ENCODE measurements around the genes THSD7B and HNMT.

DNA sequence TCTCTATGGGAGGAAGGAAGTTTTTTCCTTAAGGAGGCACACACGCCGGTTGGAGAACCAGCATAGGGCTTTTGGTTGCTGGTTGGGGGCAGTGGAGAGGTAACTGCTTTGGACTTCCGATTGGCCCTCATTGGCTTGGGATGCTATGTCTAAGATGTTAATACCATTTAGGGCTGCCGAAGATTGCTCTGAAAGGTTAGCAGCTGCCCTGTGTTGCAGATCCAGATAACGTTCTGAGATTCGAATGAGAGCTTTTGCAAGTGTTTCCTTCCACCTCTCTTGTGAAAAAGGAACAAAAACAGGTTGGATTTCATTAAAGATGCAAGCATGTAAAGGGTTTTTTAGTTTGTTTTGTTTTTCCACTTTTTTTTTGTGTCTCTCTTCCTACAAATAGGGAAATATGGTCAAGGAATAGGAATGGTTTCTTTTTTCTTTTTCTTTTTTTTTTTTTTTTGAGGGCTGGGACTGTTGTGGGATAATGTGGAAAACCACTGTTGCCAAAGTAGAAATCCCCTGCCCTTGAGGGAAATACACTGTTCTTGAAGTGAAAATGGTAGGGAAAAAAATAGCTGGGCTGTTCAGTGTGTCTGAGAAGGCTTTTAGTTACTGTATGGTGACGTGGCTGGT lies 6.5 kb downstream of the MGAT5 start:
- PRO-cap, 2 experiments, result no peak in any of the 2 experiments

DNA sequence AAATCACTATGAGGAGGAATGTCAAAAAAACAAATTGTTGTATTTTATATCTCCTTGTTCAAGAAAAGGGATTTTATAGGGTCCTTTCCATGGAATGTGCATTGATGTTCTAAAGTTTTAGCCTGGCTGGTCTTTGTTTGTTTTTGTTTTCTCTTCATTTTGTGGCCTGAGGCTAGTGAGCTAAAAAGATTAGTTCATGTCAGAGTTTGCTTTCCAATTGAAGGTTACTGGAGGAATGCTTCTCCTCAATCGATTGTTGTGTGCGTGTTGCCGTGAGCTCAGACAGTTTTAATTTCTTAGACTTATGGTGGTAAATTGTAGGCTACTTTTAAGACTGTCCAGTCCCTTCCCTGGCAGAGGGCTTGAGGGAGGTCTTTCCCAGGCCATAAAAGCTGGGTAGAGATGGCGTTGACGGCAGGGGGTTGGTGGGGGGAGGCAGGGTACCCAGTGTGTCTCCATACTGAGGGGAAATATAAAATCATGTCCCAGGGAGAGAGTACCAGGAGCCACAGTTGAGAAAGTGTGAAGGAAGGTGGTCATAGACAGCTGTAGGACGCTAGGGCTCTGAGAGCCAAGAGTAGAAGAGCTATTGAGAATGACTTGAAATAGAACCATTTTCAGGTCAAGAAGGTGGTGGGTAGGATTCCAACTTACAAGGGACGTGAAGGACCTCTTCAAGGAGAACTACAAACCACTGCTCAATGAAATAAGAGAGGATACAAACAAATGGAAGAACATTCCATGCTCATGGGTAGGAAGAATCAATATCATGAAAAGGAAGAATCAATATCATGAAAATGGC lies 77.5 kb downstream of the MGAT5 start:
- PRO-cap, 2 experiments, result no peak in any of the 2 experiments

DNA sequence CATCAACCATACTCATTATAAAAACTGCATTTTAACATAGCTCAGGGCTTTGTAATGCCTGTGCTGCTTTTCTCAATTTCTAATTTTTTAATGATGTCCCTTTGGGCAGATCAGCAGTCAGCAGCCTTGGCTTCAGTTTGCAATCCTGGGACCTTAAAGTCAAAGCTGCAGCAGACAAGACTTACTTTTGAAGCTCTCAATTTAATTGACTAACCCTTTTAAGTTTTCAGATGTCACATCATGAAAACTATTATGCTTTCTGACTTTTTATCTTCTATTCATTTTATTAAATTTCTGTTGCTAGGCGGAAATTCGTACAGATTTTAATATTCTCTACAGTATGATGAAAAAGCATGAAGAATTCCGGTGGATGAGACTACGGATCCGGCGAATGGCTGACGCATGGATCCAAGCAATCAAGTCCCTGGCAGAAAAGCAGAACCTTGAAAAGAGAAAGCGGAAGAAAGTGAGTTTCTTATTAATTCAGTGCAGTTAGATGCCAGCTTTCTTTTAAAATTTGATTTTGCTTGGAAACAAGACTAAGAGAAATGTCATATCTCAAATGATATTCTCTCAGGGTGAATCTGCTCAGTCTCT lies 84.2 kb downstream of the MGAT5 start:
- PRO-cap, 2 experiments, result no peak in any of the 2 experiments

DNA sequence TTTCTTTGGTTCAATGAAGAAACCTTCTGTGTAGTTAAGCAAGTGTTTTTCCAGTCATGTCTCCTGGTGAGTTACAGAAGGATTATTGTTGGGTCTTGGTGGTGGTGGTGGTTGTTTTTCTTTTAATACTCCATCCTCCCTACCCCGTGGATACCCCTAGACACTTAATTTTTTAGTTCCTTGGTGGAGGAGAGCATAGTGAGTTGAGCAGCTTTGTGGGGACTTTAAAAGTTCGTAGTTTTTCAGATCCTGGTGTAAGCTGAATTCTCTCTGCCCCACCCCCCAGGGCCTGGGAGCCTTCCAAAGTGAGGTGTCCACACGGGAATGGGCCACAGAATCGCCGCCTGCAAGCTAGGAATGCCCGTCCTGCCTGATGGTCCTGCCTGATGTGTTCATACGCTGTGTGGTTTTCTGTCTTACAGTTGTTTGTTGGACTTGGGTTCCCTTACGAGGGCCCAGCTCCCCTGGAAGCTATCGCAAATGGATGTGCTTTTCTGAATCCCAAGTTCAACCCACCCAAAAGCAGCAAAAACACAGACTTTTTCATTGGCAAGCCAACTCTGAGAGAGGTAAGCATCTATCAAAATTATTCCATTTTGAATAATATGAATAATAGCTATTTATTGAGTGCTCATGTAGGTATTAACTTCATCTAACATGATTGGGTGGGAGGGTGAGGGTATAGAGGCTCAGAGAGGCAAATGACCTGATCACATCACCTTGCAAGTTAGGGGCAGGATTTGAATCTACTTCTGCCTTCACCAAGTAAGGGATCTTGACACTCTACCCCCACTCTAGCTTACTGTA lies 158.8 kb downstream of the MGAT5 start:
- PRO-cap, 2 experiments, result no peak in any of the 2 experiments

DNA sequence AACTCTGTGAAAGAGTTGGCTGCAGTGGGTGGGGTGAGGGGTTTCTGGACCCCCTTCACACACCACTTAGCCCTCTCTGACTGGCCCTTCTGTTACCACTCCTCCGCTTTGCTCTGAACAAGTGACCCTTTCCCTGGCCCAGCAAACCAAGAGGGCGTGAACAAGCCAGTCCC lies 180.0 kb downstream of the MGAT5 start:
- PRO-cap, 2 experiments, result no peak in any of the 2 experiments

DNA sequence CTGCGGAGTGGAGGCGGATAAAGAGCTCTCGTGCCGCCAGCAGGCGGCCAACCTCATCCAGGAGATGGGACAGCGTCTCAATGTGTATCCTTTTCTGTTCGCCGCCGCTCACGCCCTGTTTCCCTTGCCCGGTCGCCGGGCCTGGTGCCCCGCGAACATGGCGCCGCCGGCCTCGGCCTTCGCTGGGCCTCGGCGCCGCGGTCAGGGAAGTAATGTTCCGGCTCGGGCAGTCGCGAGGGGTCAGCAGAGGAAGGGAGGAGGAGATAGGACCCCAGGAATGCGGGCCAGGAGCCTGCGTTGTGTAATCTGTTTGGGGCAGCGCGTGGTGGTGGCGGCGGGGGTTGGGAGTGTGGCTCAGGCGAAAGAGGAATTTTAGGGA lies 296 bp downstream of the CCNT2 start:
- PRO-cap, 2 experiments, result peak in 2 of 2 experiments; most common plus-strand start position 239 of the sequence (in 1); most common minus-strand start position 146 of the sequence (in 1)

DNA sequence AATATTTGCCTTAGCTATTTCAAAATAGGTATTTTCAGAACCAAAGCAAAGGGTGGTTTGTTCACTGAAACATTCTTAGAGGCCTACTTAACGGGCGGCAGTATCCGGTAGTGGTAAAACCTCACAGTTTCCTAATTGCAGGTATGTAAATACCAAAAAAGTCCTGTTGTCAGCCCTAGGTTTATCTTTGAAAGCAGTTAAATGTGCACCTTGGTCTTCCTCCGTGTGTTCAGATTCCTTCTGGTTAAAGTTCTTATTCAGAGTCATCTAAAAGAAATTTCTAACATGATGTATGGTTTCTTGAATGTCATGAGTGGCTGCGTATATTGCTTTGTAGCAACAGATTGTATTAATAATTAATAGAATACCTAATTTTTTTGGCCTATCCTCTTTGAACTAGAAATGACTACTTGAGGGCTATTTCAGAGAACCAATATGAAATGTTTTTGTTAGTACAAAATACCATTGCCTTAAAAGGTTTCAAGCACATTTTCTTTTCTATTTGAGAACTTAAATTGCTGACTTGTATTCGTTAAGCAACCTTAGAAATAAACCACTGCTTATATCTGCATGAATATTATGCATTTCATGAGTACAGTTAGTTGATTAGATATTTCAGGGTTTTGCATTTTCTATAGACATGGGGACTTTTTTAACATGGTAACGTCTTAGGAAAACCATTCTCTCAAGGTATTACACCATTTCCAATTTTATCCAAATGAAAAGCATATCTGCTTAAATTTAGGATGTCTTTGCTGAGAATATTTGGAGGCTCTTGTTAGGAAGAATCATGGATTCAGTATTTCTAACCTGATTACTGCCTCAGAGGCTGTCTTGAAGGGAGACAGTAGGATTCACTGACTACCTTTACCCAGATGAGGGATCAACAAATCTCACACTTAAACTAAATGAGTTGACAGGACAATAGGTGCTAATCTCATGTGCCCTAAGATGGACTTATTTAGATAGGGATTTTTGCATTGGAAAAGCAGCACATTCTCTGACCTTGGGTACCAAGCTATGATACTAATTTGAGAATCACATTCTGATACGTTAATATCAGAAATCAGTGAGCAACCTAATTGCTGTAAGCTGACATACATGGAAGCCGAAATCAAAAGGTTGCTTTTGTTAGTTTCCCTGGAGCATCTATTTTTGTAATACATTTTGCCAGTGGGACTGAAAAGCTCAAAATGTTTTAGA lies 39.3 kb downstream of the CCNT2 start:
- PRO-cap, 2 experiments, result peak in 2 of 2 experiments; most common plus-strand start position 911 of the sequence (in 2)

DNA sequence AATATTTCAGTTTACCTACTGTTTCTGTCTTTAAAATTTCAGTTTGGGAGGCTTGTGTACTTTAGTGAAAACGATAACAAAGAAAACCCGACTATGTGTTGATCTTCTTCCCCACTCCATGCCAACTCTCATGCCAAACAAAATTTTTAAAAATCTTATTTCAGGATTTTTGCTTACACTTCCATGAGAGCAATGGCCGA lies 62.3 kb downstream of the MAP3K19 start:
- PRO-cap, 2 experiments, result no peak in any of the 2 experiments

DNA sequence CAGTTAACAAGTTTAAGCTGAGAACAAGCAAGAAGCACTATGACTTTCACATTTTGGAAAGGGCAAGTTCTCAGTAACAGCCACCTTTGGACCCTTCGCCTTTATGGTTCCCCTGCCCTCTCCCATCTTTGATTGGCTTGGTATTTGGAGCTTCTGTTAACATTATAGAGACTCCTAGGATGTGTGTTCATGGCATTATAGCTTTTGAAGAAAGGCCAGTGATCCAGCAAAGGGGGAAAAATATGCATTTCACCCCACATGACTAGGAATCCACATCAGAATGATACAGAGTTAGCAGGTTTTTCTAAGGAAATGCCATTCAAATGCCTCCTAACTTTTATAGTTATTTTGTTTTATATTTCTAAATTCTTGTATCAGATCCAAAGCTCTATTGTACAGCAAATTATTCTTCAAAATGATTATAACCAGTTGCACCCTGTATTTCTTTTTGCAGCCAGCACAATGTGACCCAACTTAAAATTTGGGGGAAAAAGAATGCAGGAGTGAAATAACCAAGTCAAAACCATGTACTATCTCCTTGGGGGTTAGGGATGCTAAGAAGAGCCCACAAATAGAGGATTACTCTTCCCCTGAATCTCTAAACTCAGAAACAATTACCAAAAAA lies 17.3 kb upstream of the UBXN4 start:
- PRO-cap, 2 experiments, result no peak in any of the 2 experiments

DNA sequence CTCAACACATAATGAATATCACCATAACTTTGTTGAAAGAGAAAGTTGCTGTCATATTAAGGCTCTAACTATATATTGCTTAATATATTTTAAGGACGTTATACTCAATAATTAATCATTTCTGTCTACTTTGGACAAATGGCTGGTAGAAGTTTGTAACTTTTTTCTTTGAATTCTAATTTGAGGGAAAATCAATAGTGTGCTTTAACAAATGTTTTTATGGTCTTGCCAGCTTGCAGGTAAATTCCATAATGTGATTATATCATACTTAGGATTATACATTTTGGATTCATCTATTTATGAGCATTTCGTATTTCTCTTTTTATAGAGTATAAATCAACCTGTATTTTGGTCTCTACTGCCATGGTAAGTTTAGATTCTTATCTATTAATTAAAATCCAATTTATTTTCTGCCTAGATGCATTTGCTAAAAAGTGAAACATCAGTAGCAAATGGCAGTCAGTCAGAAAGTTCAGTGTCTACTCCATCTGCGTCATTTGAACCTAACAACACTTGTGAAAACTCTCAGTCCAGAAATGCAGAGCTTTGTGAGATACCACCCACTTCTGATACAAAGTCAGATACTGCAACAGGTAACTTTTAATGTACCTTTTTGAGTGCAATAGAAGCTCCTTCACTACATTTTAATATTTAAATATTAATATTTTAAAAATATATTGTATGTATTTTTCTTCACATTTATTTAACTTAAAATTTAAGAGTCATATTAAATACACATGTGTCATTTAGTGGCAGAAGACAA lies 13.6 kb downstream of the UBXN4 start:
- PRO-cap, 2 experiments, result no peak in any of the 2 experiments

DNA sequence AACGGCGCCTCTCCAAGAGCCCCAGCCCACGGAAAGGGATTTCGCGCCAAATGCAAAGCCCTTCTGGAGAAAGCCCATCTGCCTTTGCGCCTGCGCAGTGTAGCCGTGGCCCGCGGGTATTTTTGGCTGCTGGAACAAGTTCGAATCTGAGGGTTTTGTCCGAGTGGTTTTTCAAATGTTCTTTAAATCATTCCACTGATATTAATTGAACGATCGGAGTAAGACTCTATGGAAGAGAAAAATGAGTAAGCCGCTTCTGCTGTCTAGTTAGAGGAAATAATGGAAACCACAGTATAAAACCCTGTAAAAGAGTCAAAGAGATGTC lies 264 bp upstream of the MCM6 start:
- PRO-cap, 2 experiments, result no peak in any of the 2 experiments

DNA sequence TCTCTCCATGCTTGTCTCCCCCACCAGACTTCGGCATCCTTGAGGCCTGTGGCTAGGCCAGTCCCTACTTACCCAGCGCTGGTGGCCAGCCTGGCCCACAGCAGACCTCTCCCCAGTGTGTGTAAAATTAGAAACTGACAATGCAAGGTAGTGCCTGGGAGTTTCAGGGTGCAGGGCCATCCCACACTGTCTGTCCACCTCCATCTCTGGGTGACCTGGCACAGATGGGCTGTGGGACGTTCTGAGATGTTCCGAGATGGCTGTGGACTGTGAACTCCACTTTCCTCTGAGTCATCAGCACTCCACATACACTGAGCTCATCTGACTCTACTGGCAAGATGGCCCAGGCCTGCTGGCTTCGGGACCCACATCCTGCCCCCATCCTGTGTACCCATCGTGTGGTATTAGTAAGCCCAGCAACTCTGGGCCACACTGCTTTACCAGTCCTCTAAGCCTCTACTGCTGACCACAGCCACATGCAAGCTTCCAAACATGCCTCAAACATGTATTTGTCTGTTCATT lies 124.7 kb upstream of the CXCR4 start:
- PRO-cap, 2 experiments, result no peak in any of the 2 experiments

DNA sequence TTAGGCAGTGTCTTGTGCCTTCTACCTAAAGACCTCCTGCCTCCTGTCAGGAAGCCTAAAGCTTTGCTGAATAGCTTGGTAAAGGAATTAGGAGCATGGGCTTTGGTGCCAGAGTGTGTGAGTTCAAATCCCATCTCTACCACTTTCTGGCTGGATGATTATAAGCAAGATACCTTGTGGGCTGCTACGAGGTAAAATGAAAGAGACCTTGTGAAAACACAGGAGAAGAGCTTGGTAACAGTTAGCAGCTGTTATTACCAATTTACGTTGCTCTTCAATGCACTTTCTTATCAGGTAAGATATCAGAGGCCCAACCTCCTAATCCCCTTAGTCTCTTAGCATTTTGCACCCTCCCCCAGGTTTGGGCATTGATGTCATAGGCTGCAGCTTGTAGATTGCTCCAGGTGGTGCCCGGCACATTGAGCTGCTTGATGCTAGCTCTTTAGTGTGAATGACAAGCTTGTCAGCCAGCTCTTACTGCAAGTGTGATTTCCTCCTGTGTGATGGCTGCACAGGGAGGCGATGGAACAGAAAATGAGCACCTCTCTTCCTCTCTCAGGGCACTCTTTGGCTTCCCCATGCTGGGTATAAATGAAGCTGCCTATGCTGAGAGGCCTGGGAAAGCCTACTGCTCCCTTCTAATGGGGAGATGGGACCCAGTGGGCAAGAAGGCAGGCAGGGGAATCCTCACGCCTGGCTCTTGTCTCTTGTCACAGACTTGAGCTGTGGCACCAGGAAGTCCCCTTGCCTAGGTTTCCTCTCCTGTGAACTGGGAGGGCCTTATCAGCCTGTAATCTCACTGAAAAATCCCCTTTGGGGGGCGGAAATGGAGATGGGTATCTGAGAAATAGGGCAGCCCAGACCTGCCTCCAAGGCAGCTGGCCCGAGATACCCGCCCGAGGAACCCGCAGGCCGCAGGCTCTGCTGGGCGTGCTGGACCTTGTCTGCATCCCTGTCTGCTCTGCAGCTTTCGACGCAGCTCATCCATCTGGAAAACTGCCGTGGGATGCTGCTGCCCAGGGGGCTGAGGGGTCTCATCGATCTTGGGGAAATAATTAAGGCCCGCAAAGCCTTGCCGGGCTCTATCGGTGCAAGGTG lies 163.4 kb upstream of the CXCR4 start:
- PRO-cap, 2 experiments, result no peak in any of the 2 experiments

DNA sequence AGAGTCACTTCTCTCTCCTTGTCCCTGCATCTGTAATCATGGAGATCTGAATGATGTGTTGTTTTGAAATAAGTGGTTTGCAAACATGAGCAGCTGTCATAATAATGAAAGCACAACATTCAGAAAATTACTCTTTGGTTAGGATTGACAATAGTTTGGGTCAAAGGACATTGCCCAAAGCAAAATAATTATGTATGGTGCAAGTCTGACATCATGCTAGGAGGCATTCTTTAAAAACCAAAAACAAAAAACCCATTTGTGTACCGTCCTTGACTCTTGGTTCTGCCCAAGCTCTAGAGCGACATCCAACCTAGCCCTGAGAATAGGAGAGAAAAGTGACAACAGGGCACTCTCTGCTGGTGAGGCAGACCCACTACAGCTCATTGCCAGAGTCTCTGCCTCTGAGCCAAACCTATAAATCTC lies 266.6 kb upstream of the CXCR4 start:
- PRO-cap, 2 experiments, result no peak in any of the 2 experiments

GRCh38 chr2:136764981-136766433 lies at the start of gene THSD7B:
TSS of gene THSD7B (plus strand) at chr2:136765545.
- PRO-cap, 2 experiments, result no peak in any of the 2 experiments

DNA sequence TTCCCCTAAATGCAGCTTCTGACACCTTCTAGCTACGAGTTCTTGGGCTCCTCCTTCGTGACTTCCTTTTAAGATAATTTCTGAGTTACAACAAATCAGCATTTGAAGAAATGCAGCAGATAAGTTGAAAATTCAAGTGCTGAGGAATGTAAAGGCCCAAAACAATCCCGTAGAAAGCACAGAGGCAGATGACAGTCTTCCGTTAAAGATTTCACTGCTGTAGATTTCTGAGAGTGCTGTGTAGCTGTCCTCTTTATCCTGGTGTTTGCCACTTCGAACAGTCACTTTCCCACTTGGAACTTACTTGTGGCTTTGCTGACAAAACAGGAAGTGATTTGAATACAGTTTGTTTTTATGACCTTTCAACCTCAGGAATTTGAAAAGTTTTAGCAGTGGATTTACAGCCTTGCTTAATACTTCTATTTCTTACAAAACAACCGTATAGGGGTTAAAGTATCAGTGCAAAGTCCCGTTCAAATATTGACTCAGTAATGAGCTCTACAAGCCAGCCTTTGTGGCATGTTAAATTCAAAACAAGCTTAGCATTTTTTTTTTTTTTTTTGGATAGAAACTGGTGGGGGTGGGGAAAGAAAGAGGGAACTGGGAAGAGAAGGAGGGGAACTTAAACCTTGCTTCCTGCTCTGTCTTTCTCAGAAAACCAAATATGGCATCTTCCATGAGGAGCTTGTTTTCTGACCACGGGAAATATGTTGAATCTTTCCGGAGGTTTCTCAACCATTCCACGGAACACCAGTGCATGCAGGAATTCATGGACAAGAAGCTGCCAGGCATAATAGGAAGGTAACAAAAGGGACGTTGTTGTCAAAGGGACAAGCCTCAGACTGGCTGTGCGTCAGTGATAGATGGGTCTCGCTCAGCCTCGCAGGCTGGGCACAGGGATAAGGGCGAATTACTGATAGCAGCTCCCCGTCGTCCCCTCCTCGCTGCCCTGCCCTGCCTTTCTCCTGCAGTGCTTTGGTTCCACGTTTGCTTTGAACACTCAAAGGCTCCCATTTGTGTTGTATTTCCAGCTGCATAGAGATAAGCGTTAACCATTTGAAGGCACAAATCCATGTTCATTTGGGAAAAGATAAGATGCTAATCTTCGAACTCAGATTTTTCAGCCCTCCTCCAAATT lies at the start of gene HNMT:
Gene HNMT (plus strand): TSS at position 646 of the 1,138 bp plus-strand sequence.
- PRO-cap, 2 experiments, result no peak in any of the 2 experiments

DNA sequence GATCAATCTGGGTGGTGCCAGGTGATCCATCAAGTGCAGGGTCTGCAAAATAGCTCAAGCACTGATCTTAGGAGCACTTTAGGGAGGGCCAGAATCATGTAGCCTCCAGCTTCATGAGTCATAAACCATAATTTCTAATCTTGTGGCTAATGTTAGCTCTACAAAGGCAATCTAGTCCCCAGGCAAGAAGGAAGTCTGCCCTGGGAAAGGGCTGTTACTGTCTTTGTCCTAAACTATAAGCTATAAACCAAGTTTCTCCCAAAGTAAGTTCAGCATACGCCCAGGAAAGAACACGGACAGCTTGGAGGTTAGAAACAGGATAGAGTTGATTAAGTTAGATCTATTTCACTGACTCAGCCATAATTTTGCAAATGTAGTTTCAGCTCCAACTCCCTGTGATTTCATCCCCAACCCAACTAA lies 227.0 kb upstream of the SPOPL start:
- PRO-cap, 2 experiments, result no peak in any of the 2 experiments

DNA sequence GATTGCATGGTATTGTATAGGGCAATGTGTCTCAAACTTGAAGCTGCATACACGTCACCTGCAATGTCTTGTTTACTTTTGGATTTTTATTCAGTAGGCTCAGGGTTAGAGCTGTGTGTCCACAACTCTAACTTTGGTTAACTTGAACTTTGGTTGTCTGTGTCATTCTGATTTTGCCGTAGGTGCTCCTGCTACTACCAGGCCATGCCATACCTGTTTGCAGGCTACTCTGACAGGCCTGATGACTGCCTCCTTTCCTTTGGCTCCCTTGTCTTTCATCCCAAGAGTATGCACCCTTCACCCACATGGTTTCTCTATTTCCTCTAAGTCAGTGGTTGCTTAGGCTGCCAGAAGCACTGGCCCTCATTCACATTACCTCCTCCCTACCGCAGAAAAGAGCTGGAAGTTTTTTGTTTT lies 219.5 kb upstream of the SPOPL start:
- PRO-cap, 2 experiments, result no peak in any of the 2 experiments

- PRO-cap, 2 experiments, result no peak in any of the 2 experiments
These were observed 105.7 kb upstream of the SPOPL start for GRCh38 chr2:138395853-138396225.

- PRO-cap, 2 experiments, result peak in 1 of 2 experiments; most common plus-strand start chr2:138599177 (in 1)
These were observed 97.4 kb downstream of the SPOPL start for GRCh38 chr2:138599008-138599302.

All from monocyte (primary cell).